Suprapubic skin (tissue), 4 donors: ENCODE data around the genes PIK3C2B, RBBP5 and DSTYK.

DNA sequence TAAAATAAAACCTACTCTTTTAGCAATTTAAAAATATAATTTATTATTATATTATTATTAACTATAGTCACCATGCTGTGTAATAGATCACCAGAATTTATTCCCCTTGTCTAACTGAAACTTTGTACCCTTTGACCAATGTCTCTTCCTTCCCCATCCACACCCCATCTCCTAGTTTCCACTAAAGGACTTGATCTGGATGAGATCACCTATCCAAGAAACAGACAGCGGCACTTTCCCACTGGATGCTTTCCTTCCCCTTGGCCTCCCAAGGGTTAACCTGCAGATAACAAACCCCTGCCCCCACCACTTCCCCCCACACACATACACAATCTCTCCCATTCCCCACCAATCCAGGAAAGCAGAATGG is 24.8 kb downstream of the PLEKHA6 start:
- PRO-cap: no peak
- RAMPAGE, long total RNA, 4 experiments: no peak in any of the 4 experiments

DNA sequence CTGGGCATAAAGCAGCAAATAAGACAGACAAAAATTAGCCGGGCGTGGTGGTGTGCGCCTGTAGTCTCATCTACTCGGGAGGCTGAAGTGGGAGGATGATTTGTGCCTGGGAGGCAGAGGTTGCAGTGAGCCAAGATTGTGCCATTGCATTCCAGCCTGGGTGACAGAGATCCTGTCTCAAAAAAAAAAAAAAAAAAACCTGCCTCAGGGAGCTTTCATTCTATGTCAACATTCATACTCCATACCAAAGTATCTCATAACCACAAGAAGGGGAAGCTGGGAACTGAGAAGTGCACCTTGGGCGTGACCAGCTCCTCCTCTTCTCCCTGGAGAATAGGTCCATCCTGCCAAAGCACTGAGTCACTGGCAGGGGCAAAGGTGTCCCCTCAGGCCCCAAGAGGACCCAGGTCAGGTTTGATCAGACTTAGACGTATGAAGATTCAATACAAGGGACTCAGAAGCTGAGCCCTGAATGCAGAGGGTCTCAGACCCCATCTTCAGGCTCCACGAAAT is 36.9 kb upstream of the PPP1R15B start:
- PRO-cap: no peak
- RAMPAGE, long total RNA, 4 experiments: no peak in any of the 4 experiments

DNA sequence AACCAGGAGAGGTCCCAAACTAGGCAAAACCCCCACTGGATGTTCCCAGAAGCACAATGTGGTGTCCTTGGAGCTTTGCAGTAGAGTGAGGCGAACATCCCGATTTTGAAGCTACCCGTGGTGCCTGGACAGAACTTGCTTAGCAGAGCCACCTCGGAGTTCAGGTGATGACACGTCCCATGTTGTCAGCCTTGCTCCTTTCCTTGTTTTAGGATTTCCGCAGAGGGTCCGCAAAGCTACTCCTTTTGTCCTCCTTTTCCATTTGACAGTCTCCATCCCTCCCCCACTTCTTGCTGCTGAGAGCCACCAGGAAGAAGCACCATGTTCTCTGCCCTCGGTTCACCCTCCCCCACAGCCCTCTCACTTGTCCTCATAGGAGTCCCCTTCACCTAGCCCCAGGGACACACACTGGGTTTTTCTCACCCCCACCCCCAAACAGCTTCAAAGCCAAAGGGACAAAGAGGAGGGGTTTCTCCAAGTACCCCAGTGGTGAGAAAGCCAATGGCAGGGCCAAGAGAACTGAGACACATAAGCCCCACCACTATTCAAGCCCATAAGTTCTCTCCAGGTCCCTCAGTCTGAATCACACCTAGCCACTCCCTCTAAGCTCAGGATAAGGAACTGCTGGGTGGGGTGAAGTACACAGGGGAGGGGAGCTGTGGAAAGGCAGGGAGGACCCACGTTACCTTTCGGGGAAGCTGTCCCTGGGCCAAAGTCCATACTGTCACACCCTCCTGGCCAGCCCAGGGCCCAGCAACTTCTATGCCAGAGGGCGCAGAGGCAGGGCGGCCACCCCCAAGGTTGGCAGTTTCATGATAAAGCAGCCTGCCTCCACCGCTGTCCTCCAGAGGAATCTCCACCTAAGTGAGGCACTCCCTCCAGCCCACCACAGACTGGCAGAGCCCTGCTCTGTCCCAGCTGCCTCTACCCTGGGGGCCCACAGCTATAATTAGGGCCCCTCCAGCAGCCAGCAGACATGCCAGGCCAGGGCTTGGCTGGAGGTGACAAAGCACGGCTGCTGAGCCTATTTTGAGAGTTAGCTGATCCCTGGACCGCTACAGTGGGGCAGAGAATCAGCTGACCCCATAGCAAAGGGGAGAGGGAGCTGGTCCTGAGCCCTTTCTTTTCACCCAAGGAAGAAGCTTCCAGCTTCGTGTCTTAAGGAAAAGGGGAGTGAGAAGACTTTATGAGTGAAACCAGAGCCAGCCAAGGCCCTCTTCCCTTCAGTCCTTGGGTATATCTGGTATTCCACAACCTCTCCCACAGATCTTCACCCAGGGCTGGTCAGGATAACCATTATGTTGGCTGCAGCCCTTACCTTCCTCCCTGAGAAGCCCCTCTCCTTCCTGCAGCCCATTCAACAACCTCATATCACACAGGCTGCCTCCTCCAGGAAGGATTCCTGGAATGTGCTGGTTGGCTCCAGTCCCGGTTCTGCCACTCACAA is 39.1 kb upstream of the PPP1R15B start:
- PRO-cap: no peak
- RAMPAGE, long total RNA, 4 experiments: no peak in any of the 4 experiments

DNA sequence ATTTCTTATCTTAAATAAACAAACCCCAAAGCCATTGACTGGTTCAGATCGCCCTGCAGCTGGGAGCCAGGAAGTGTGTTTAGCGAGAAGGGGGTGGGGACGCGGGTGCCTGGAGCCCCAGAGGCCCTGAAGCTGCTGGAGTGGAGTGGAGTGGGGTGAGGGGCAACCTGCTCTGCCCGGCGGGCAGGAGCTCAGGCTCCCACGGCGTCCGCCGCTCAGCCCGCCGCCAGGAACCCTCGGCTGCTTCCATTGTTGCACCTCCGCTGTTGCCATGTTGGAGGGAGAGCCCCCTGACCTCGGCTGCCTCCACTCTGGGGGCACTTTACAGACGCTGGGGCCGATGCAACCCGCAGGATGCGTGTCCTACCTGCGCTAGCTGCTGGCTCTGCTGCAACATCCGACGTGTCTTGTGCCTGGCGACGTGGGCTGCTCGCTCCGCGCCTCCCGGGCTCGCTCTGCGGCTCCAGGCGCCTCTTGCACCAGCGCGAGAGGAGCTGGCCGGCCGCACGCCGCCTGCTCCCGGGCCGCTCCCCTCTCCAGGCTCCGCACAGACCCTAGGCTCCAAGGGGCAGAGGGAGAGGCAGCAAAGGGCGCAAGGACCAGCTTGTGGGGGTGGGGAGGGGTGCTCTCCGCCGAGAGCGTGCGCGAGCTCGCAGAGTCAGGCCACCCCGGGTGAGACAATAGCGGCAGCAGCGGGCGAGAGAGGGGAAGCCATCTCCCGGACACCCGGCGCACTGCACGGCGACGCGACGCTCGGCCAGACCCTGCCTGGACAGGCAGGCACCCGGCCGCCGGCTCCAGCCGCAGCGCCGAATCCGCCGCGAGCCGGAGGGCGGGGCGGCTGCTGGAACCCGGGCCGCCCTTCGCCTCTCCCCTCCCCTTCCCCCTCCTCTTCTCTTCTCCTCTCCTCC is at the start of gene PIK3C2B:
Gene PIK3C2B (minus strand): TSS at position 817 of the 911 bp plus-strand sequence.
- PRO-cap: bidirectional peak, plus-strand start at position 482 of the sequence, minus-strand start at position 378 of the sequence; bidirectional peak, plus-strand start outside the sequence, minus-strand start at position 736 of the sequence
- RAMPAGE, long total RNA, 4 experiments: start-site peak on the minus strand in 3 of 4 experiments, centred at positions 511 to 798 of the sequence, 30 to 165 reads per replicate

- PRO-cap: bidirectional peak, plus-strand start at chr1:204494929, minus-strand start at chr1:204494724
- RAMPAGE, long total RNA, 4 experiments: no peak in any of the 4 experiments
These were observed 176 bp upstream of the PIK3C2B start for GRCh38 chr1:204494900-204495061.

- PRO-cap: no peak
- RAMPAGE, long total RNA, 4 experiments: no peak in any of the 4 experiments
These were observed 661 bp upstream of the PIK3C2B start for GRCh38 chr1:204495161-204495771.

DNA sequence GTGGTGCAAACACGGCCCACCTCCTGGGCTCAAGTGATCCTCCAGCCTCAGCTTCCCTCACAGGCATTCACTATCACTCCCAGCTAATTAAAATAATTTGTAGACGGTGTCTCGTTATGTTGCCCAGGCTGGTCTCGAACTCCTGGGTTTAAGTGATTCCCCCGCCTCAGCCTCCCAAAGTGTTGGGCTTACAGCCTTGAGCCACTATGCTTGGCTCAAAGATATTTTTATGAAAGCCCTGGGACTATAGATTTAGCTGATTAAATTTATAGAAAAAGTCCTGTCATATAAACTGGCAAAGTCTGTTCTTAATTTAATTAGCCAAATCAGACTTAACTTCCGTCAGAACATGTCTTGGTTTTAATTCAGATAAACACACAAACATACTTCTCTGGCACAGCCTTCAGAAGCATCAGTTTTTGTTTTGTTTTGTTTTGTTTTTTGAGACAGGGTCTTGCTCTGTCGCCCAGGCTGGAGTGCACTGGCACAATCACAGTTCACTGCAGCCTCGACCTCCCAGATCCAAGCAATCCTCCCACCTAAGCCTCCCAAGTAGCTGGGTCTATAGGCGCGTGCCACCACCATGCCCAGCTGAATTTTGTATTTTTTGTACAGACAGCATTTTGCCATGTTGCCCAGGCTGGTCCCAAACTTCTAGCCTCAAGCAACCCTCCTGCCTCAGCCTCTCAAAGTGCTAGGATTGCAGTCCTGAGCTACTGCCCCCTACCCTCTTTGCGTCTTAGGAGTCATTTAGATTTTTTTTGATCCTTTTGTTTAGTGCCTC is 34.6 kb downstream of the MDM4 start:
- PRO-cap: no peak
- RAMPAGE, long total RNA, 4 experiments: no peak in any of the 4 experiments

DNA sequence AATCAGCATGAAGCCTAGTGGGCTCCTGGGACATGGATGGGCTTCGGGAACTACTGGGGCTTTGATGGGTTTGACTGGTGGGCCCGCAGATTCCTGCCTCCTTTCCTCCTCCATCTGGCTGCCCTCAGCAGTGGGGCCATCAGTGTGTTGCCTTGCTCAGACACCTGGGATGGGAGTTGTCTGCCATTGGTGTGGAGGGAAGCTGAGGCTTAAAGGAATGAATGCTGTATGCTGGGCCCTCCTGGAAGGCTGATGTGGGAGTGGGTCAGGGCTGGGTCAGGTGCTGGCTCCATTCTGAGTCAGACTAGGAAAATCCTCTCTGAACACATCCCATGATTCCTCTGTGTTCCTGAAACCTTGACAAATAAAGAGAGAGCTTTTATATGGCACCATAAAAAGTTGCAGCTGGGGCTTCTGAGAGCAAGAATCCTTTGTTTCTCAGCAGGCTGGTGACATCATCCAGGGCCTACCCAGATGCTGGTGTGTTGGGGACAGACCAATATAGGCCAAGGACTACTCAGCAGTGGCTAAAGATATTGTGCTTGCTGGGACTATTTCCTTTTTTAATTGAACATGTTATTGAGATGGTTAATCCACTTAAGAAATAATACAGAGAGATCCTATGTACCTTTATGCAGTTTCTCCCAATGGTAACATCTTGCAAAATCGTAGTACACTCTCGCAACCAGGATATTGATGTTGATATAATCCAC is 14.4 kb downstream of the NFASC start:
- PRO-cap: no peak
- RAMPAGE, long total RNA, 4 experiments: no peak in any of the 4 experiments

- PRO-cap: bidirectional peak, plus-strand start at chr1:205122295, minus-strand start at chr1:205121975
- RAMPAGE, long total RNA, 4 experiments: start-site peak on the minus strand in 3 of 4 experiments, at chr1:205121462-205121980 at its widest, 59 to 68 reads per replicate
These were observed at the start of gene RBBP5 for GRCh38 chr1:205121276-205122164. TSS of gene RBBP5 (minus strand) at chr1:205121978.

DNA sequence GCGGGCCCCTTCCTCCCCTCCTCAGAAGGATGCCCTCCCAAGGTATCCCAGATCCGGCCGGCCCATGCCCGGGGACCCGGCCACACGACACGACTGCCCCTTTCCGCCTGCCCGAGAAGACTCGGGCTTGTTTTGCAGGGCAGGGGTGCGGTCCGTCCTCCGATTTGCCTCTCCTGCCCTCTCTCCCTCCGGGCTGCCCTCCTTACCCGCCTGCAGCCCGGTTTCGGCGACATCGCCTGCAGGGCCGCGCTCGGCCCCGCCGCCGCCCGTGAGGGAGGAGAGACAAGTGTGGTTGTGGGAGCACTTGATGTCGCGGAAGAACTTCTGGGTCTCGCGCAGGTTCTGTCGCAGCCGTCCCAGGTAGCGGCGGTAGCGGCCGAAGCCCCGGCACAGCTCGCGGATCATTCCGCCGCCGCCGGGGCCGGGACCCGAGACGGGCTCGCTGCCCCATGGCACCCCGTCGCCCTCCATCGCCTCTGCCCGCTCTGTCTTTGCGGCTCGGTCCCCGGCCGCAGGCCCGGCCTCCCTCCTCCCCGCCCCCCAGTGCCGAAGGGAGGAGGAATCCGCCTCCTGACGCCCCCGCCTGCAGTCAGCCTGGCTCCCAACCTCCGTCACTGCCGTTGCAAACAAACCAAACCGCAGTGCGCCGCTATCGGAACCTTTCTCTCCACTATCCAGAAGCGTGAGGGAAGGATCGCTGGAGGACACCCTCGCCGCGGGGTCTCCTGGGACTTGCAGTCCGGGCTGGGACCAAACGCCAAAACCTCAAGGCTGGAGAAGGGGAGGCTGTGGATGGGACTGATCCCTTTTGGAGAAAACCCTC is at the start of gene DSTYK:
Gene DSTYK (minus strand): TSS at position 638 of the 823 bp plus-strand sequence.
- PRO-cap: bidirectional peak, plus-strand start at position 404 of the sequence, minus-strand start at position 129 of the sequence; bidirectional peak, plus-strand start at position 677 of the sequence, minus-strand start at position 545 of the sequence
- RAMPAGE, long total RNA, 4 experiments: start-site peak on the minus strand in 2 of 4 experiments, centred at positions 279 to 638 of the sequence, 24 to 45 reads per replicate

DNA sequence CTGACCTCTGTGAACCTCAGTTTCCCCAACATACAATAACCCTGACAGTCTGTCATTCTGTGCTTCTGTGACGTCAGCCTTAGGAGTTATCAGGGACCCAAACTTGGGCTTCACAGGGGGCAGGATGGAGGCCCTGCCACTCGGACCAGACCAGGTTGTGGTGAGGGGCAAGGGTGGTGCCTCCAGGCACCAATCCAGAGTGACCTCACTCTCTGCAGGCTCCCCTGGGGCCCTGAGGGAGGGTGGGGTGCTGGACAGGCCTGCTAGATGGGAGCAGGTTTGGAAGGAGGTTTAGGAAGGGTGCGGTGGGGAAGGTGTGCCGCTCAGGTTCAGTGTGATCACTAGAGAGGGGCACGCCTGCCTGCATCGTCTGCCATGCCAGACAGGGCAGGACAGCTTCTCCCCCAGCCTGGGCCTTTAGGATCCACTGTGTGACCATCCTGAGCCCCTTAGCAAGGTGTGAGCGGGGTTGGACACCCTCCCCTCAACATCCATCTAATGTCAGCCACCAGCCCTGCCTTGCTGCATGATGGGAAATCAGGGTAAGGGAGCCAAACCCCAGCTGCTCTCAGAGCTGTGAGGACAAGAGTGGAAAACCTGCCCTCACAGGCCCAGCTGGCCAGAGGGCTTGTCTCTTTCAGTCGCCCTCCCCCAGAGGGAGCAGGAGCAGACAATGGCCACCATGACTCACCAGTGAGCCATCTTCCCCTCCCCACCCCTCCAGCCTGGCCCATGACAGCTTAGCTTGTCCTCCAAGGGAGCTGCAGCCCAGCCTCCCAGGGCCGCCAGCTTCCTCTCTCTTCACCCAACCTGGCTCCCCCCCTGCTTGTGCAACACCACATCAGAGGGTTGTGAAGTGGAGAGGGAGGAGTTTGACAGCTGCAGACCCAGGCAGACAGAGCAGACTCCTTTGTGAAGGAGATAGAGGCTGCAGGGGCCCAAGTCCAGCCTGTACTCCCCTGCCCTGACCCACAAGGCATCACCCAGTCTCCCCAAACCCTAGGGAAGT is 37.1 kb downstream of the NUAK2 start:
- PRO-cap: no peak
- RAMPAGE, long total RNA, 4 experiments: no peak in any of the 4 experiments

GRCh38 chr1:205311292-205311977 is 10.1 kb downstream of the NUAK2 start:
- PRO-cap: no peak
- RAMPAGE, long total RNA, 4 experiments: start-site peak on the minus strand in 1 of 4 experiments, at chr1:205311731-205311959 at its widest, 8 to 11 reads per replicate

- PRO-cap: no peak
- RAMPAGE, long total RNA, 4 experiments: no peak in any of the 4 experiments
These were observed 8.4 kb downstream of the NUAK2 start for GRCh38 chr1:205313269-205313507.

GRCh38 chr1:205316085-205316594 is 5.4 kb downstream of the NUAK2 start:
- PRO-cap: no peak
- RAMPAGE, long total RNA, 4 experiments: start-site peak on the minus strand in 1 of 4 experiments, at chr1:205316468-205316587 at its widest, 6 reads per replicate

GRCh38 chr1:205318405-205319095 is 3.0 kb downstream of the NUAK2 start:
- PRO-cap: no peak
- RAMPAGE, long total RNA, 4 experiments: no peak in any of the 4 experiments

- PRO-cap: no peak
- RAMPAGE, long total RNA, 4 experiments: no peak in any of the 4 experiments
These were observed 15.0 kb downstream of the BLACAT1 start for GRCh38 chr1:205440514-205441610.

GRCh38 chr1:205449745-205451108 is 5.6 kb downstream of the BLACAT1 start:
- PRO-cap: no peak
- RAMPAGE, long total RNA, 4 experiments: no peak in any of the 4 experiments

DNA sequence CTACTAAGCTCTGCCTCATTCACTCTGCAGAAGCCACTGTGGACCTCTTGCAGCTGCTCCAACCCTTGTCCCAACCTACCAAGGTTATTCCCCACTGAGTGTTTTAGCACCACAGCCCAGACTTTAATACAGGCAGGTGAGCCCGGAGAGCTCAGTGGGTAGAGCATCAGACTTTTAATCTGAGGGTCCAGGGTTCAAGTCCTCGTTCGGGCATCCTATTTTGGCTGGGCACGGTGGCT is 18.1 kb upstream of the BLACAT1 start:
- PRO-cap: no peak
- RAMPAGE, long total RNA, 4 experiments: no peak in any of the 4 experiments

- PRO-cap: no peak
- RAMPAGE, long total RNA, 4 experiments: no peak in any of the 4 experiments
These were observed 1.3 kb downstream of the CDK18 start for GRCh38 chr1:205505655-205506293.

DNA sequence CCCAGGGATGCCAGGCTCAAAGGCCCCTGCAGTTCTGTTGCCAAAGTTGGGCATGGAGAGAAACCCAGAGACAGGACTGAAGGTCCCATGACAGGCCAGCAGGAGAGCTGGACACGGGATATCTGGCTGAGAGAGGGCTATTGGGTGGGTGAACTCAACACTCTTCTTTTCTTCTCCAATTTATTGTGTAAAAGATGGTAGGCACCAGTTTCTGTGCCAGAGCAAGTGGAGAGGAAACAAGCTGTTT is 8.3 kb downstream of the CDK18 start:
- PRO-cap: no peak
- RAMPAGE, long total RNA, 4 experiments: no peak in any of the 4 experiments